SJCRH30 (cell line): Measurements from ENCODE around the gene ADPGK.

- RAMPAGE, long total RNA = no peak
These were observed 13.0 kb downstream of the UACA start for GRCh38 chr15:70750117-70751059.

- RAMPAGE, long total RNA = no peak
These were observed 9.5 kb upstream of the LARP6 start for GRCh38 chr15:70863456-70863893.

DNA sequence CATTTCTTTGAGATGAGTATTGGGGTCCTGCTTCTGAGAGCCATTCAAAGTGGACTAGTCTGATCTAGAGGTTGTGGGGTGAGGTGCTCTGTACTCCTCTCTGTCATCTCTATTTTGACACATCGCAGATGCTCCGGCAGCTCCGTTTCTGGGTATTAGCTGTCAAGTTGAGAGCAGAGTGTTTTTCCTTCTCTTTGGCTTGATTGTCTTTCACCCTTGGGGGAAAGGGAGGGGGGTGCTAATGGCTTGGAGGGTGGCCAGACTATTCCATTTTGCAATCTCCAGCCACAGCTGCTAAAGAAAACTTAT, 13.8 kb upstream of the LARP6 start:
- RAMPAGE, long total RNA = no peak

DNA sequence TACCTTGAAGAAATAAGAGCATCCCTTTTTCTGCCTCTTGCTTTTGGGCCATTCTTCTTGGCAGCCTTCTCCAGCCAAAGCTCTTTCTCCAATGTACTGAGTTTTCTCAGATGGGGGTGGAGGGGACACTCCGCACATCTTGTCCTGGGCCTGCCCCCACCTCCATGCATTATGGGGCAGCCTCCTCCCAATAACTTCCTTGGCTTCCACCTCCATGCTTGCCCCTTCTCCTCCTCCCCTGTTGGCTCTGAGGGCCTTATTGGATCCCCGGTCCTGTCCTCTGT, 20.3 kb downstream of the THSD4 start:
- RAMPAGE, long total RNA = no peak

DNA sequence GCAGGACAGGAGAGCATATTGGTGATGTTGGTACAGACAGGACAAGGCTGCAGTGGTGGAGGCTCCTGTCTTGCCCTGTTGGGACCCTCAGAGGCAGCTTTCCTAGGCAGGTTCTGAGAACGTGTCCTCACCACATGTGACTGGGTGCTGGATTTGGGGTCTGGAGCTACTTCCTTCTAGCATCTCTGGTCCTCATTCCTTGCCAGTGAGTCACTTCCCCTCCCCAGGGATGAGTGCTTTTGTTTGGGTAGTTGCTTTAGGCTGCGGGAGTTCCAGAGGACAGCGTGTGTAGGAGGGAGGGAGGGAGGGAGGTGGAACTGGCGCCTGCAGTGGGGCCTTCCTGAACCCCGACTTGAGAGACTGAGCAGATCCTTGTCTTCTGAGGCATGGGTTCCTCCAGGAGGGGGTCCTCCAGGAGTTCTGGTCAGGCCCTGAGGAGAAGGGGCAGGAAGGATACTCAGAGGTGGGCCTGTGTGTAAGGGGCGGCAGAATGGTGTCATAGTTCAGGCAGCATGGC, 21.2 kb downstream of the THSD4 start:
- RAMPAGE, long total RNA = no peak

DNA sequence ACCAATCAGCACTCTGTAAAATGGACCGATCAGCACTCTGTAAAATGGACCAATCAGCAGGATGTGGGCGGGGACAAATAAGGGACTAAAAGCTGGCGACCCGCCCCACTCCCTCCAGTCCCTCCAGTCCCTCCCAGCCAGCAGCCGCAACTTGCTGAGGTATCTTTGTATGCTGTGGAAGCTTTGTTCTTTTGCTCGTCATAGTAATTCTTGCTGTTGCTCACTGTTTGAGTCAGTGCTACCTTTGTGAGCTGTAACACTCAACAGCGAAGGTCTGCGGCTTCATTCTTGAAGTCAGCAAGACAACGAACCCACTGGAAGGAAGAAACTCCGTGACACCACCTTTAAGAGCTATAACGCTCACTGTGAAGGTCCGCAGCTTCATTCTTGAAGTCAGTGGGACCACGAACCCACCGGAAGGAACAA, 98.9 kb downstream of the THSD4 start:
- RAMPAGE, long total RNA = no peak

- RAMPAGE, long total RNA = no peak
These were observed 294.7 kb upstream of the NR2E3 start for GRCh38 chr15:71515600-71516199.

- RAMPAGE, long total RNA = no peak
These were observed 62.1 kb upstream of the NR2E3 start for GRCh38 chr15:71747978-71748867.

DNA sequence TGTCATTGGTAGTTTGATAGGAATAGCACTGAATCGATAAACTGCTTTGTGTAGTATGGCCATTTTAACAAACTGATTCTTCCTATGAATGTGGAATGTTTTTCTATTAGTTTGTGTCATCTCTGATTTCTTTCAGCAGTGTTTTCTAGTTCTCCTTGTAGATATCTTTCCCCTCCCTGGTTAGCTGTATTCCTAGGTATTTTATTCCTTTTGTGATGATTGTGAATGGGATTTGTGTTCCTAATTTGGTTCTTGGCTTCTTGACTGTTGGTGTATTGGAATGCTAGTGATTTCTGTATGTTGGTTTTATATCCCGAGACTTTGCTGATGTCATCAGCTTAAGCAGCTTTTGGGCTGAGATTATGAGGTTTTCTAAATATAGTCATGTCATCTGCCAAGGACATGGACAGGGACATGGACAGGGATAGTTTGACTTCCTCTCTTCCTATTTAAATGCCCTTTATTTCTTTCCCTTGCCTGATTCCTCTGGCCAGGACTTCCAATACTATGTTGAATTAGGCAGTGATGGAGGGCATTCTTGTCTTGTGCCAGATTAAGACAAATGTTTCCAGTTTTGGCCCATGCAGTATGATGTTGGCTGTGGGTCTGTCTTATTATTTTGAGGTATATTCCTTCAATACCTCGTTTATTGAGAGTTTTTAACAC, 35.7 kb downstream of the MYO9A start:
- RAMPAGE, long total RNA = no peak

DNA sequence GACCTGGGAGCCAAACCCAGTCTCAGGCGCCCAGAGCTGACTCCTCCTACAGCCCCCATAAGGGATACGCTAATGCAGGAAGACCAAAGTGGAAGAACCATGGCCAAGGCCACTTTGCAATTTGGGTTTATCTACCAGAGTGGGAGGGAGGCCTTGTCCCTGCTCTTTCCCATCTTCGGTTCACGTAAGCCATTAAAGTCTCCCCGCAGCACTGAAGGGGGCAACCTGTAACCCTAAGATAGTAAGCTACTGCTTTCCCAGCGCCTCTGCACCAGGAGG, 976 bp upstream of the GRAMD2A start:
- RAMPAGE, long total RNA = no peak

DNA sequence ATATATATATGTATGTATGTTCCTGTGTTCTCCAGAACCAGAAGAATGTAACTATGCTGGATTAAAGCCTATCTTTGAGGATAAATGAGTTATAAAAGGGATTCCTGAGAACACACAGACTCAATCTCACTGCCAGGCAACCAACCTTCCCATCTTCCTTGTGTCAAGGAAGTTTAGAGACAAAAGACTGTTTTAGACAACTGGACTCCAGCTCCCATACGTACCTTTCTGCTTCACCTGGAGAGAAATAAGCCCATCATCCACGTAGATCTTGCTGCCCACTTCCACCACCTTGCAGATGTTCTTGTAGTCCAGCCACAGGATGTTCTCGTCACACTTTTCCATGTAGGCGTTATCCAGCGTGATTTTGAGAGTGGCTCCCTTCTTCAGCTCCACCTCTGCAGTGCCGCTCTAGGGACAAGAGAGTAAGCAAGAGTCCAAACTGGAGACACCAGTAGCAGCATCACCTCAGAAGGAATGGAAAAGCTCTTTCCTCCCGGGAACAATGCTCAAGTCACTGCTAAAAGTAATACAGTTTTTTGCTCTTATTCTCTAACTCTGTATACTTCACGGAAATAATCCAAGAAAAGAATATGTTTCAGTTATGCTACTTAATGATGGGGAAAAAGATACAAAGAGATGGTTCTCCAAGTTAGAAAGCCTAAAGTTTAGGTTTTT, 12.0 kb upstream of the GRAMD2A start:
- RAMPAGE, long total RNA = no peak

GRCh38 chr15:72221065-72221414, 9.9 kb downstream of the PKM start:
- RAMPAGE, long total RNA = no peak

GRCh38 chr15:72474428-72475092, 430 bp downstream of the ARIH1 start:
- RAMPAGE, long total RNA = no peak

DNA sequence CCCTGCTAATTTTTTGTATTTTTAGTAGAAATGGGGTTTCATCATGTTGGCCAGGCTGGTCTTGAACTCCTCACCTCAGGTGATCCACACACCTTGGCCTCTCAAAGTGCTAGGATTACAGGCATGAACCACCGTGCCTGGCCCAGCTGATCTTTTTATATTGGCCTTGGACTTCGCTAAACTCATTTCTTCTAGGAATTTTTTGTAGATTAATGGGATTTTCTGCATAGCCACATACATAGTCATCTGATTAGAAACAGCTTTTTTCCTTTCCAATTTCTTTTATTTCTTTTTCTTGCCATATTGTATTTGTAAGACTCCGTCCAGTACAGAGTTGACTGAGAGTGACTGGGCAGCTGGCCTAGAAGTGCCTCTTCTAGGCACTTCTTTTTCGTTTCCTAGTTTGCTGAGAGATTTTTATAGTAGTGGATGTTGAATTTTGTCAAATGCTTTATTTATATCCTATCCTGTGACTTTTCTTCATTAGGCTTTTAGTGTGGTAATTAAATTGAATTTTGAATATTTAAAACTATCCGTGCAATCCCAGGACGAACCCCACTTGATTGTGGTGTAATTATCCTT, 37.4 kb downstream of the ARIH1 start:
- RAMPAGE, long total RNA = no peak

DNA sequence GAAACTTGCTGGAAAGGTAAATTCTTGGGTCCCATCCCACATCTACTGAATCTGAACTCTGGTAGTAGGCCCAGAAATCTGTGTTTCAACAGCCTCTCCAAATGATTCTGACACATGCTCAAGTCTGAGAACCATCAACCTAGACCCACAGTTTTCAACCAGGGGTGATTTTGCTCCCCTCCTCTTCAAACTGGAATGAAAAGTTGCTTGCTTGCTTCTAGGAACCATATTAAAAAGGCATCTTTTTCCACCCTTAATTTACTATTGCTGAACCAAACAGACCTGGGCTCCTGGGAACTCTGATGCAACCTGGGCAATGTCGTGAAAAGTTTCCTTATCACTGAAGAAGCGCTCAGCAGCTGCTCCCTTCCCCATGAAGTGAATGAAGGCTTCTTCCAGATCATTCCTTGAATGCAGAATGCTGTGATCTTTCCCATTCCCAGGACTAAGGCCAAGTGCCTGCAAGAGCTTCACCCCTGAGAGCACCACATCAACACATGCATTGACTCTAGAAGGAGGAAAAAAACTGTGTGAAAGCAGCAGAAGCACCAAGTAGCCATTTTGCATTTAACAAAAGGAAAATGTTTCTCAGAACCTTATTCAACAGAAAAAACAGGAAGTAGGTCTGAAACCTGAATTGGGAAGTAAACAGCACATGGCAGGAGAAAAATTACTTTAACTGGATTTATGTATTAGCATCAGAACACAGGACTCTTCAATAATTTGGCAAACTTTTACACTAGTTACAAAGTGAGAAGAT, 8.8 kb downstream of the ADPGK start:
- RAMPAGE, long total RNA = no peak

DNA sequence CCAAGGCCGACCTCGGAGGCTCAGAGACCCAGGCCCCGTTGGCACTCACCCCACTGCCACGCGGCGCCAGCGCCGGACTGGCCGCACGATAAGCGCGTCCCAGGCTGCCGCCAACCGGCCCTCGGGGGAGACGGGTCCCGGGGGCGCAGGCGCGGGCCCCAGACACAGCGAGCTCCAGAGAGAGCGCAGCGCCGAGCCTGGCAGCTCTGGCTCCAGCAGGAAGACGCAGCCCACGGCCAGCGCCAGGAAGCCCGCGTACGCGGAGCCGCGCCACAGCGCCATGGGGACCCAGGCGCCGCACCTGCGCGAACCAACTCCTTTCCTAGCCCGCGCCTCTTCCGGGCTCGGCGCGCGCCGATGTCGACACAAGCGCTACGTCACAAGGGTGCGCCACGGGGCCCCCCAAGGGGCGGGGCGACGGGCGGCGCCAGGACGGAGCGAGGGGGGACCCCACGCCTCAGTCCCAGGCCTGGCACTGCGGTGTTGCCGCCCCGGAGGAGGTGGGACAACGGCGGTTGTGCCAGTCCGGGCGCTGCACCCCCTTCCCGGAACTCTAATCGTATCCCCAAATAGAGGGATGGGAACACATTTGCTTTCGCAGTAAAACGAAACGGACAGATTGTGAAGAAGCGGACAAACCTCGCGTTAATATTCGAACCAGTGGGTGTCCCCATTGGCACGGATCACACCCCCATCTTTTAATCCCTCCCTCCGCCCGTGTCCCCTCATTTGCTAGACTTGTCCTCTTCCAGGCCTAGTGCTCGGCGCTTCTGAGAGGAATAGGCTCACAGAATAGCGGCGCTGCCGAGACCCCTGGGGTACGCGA, at the start of gene ADPGK:
Gene ADPGK, minus strand, starts transcription at position 349 of the 826 bp plus-strand sequence.
- RAMPAGE, long total RNA = no peak

DNA sequence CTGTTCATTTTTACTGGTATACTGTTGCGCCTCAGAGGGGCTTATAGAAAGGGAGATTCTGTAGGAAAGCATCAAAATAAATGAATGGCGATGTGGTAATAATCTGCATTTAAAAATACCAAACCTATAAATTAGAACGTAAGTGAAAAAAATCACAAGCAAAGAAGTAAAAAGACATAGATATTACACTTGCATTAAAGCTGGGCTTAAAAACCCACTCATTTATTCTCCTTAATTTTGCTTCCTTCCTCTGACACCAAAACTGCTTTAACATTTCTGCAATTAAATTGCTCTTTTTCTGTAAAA, 115.3 kb downstream of the HCN4 start:
- RAMPAGE, long total RNA = no peak

GRCh38 chr15:73367463-73368111, 1.2 kb downstream of the HCN4 start:
- RAMPAGE, long total RNA = no peak

- RAMPAGE, long total RNA = no peak
These were observed 59.6 kb downstream of the NPTN start for GRCh38 chr15:73573488-73574099.

DNA sequence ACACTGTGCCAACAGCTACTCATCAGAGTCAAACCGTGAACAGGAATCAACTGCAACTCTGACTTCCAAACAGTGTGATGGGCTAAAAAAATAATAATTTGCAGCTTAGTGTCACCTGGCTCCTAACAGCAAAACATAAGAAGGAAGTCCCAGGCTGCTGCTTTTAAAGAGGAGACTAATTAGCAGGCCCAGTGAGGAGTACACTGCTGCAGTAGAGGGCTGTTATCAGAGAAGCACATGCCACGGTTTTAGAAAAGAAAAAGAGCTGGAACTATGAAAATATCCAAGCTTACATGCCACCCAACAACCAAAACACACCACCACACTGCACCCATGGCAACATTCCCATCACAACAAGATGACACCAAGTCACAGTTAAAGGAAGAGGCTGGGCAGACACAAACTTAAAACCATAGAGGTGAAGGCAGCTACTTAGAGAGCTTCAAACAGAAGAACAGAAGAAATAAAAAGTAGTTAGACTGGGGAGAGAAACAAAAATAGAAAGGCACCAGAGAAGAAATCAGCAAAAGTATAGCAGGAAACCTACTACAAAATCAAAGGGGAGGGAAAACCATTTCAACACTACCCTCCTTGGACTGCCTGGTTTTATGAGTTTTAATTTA, 37.0 kb downstream of the NPTN start:
- RAMPAGE, long total RNA = no peak